Mammary epithelial cell (primary cell): ENCODE measurements around the genes NCMAP, SRRM1 and MACO1.

DNA sequence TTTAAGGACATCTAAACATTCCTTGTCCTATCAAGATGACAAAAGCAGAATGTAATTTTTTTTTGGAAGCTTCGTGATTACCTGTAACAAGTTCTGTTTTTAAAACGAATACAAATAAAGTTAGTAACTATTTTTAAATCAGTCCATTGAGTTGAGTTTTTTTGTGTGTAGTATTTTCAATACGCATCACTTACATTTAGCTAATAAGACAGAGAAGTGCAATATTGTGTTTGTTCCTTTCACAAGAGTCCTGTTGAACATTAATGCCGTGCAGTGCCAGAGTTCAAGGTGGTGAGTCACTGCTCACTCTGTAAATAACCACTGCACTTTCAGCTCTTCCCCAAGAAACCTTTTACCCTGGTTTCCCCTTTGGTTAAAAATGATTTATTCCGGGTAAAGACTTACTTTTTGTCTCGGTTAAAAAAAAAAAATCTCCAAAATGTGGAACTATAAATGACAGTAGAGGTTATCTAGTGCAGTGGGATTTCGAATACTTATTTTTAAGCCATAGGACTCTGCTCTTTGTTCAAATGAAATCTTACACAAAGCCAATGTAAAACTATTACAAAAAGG, 14.9 kb upstream of the NCMAP start:
- CAGE, long polyA plus RNA: no peak
- RRBS: no CpG with 5 or more reads among the region's 7 CpGs

DNA sequence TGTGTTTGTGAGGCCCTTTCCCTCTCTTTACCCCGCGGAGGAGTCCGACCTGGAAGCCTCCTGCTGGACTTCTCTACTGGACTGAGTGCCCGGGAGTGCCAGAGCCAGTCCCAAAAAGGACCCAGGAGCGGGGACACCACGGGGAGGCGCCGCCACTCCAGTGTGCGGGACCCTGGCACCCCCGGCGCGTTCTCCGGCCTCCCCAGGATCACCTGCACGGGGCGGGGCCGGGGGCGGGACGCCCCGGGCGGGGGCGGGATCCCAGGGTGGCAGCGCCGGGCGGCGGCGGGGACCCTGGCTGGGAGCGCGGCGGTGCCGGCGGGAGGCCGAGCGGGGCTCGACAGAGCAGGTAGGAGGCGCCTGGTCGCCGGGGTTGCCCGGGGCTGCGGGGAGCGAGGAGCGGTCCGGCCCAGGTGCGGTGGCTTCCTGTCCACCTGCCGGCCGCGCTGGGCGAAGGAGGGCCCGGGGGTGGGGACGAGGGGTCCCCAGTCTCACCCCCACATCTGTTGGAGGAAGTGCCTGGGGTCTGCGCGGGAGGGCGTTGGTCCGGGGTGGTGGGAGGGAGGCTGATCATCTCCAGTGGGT, at the start of gene NCMAP:
TSS of gene NCMAP (plus strand) at position 267 of the 585 bp plus-strand sequence.
- CAGE, long polyA plus RNA: no peak
- RRBS: 5% methylated on average over 25 of the region's 53 CpGs

GRCh38 chr1:24643063-24643446, at the start of gene SRRM1:
SRRM1 (plus strand) TSS chr1:24643302.
- CAGE, long polyA plus RNA: no peak
- RRBS: under 1% methylated on average over 18 of the region's 52 CpGs

DNA sequence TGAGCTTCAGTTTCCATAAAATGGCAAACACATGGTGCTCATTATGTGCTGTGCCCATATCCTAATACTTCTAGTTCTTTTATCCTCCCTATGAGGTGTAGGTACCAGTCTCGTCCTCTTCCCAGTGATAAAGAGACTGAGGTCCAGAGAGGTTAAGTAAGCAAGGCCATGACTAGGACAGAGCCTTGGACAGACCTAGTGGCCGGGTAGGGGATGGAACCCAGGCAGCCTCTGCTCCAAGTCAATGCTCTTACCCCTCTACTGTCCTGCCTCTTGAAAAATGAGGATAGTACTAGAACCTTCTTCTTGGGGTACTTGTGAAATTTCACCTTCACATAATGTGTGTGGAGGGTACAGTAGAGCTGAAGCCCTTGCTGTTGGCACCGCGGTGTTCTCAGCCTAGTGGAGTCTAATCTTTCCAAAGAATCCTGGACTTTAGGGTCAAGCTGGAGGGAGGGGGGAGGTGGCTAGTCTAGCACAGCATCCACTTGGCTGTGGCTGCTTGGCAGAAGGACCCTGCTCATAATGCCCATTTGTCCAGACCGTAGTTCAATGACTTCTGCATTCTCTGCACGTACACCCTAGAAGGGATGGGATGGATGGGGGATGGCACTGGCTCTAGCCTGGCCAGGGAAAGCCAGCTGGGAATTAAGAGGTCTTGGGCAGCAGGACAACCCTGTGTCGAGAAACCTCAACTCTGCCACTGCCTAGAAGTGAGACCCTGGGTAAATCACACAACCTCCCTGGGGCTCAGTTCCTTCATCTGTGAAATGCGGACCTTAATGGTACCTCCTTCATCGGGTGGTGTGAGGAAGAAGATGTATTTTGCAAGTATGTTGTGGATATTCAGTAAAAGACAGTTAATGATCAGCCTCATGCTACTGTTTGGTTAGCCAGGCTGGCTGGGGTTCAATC, 27.4 kb upstream of the CLIC4 start:
- CAGE, long polyA plus RNA: no peak
- RRBS: no CpG with 5 or more reads among the region's 9 CpGs

- CAGE, long polyA plus RNA: no peak
- RRBS: no CpG with 5 or more reads among the region's 12 CpGs
Observed at GRCh38 chr1:24748523-24749101, 3.4 kb downstream of the CLIC4 start.

- CAGE, long polyA plus RNA: no peak
- RRBS: no CpG with 5 or more reads among the region's 1 CpG
Observed at GRCh38 chr1:24770152-24770587, 24.9 kb downstream of the CLIC4 start.

- CAGE, long polyA plus RNA: no peak
- RRBS: no CpG with 5 or more reads among the region's 16 CpGs
Observed at GRCh38 chr1:25198650-25199142, 33.6 kb downstream of the SYF2 start.

DNA sequence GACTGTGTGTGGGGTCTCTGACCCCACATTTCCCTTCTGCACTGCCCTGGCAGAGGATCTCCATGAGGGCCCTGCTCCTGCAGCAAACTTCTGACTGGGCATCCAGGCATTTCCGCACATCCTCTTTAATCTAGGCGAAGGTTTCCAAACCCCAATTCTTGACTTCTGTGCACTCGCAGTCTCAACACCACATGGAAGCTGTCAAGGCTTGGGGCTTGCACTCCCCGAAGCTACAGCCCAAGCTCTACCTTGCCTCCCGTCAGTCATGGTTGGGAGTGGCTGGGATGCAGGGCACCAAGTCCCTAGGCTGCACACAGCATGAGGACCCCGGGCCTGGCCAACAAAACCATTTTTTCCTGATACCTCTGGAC, 8.1 kb upstream of the RHD start:
- CAGE, long polyA plus RNA: no peak
- RRBS: no CpG with 5 or more reads among the region's 6 CpGs

DNA sequence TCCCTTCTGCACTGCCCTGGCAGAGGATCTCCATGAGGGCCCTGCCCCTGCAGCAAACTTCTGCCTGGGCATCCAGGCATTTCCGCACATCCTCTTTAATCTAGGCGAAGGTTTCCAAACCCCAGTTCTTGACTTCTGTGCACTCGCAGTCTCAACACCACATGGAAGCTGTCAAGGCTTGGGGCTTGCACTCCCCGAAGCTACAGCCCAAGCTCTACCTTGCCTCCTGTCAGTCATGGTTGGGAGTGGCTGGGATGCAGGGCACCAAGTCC, 3.6 kb upstream of the TMEM50A start:
- CAGE, long polyA plus RNA: no peak
- RRBS: no CpG with 5 or more reads among the region's 4 CpGs

GRCh38 chr1:25361870-25362498, 23.9 kb downstream of the TMEM50A start:
- CAGE, long polyA plus RNA: no peak
- RRBS: no CpG with 5 or more reads among the region's 4 CpGs

GRCh38 chr1:25430022-25430227, 772 bp upstream of the MACO1 start:
- CAGE, long polyA plus RNA: no peak
- RRBS: 1% methylated on average over 17 of the region's 33 CpGs

GRCh38 chr1:25430793-25431651, at the start of gene MACO1:
MACO1 (plus strand) TSS chr1:25430897.
- CAGE, long polyA plus RNA: no peak
- RRBS: 2% methylated on average over 47 of the region's 104 CpGs

DNA sequence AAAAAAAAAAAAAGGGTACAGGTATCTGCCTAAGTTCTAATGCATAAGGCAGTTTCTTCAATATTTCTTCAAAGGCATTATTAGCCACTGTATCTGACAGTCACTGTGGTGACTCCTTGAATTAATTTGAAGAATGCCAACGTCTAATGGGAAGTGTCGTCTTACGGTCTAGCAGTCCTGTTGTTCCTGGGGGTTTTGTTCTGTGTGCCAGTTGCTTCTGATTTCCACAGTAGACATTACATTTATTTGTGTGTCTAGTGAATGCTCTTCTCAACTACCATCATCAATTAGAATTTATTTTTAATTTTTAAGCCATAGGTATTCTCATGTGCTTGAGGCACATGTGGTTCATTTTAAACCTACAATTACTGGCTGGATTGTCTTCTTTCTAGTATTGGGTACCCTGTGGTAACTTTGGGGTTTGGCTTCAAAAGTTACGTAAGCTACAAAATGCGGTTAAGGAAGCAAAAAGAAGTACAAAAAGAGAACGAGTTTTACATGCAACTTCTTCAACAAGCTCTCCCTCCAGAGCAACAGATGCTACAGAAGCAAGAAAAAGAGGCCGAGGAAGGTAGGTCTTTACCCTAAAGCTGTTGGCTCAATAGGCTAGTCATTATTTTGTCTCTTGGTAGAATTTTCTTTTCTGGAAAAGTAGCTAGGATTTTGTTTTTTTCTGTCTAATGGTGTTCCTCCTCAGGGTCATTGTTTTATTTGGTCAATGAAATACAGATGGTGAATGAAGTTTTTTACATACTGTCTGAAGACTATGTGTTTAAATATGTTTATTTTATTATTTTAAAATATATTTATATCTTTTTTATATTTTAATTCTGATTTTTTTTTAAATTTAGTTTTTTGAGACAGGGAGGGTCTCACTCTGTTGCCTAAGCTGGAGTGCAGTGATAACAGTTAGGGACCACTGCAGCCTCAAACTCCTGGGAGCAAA, 25.8 kb downstream of the MACO1 start:
- CAGE, long polyA plus RNA: no peak
- RRBS: no CpG with 5 or more reads among the region's 7 CpGs

GRCh38 chr1:25476204-25476610, 45.5 kb downstream of the MACO1 start:
- CAGE, long polyA plus RNA: no peak

DNA sequence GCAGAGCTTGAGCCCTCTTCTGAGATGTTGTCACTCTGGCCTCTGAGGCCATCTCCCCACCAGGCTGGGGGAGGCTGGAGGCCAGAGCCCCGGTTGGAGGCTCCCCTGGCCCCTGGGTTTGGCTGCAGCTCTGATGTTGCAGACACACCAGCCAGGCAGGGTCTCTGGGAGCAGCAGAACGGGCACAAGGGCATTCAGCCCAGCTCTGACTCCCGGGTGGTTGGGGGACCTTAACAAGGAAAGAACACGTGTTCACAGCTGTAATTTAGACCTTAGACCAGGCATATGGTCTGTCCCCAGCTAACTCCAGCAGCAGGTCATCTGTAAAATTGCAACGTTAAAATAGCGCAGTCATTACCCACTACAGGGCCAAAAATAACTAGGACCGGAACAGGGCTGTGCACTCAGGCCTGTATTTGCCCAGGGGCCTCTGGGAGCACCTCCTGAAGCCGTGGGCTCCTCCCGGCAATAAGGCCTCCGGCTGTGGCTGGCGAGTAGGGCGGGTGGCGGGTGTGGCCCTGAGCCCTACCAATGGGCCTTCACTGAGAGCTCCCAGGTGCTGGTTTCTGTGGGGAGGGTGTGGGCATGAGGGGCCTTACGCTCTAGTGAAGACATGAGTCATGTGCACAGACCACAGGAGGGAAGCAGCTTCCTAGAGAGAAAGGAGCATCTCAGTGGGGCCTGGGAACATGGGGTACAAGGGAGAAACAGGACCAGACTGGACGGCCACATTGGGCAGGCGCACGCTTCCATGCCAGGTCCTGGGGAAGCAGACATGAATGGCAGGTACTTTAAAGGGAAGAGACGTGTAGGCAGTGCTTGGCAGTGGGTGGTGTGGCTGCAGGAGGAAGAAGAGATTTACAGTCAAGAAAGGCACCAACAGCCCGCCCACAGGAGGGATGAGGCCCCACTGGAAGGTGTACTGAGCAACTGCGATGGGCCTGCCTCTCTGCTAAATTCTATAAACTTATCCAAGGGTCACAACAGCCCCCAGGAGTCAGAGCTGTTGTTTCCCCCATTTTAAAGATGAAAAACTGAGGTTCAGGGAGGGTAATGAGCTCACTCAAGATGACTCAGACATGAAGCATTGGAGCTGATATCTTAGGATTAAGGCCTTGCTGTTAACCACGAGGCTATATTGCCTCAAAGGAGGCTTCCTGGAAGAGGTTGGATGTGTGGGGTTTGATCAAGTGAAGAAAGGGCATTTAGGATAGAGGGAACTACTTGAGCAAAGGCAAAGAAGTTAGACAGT, 6.3 kb downstream of the LDLRAP1 start:
- CAGE, long polyA plus RNA: no peak
- RRBS: 19% methylated on average over 3 of the region's 21 CpGs

DNA sequence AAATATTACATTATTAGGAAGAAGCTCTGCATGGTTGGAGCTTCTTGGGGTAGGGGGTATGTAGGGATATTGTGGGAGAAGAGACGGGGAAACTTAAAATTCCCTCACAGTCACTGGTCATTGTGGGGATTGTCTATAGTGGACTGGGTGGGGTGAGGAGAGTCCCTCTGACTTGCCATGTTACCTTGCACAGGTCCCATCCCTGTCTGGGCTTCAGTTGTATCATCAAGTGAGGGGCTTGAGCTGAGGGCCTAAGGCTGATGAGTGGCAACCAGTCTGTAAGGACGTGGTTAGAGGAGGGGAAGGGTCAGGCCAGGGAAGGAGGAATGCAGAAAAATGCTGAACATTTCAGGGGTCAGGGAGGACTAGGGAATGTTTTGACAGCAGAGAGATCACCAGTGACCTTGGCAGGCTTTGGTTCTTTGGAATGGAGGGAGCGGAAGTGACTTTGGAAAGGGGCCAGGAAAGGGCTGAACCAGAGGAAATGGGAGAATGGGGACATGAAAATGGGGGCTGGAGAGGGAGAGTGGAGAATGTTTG, 7.2 kb downstream of the LDLRAP1 start:
- CAGE, long polyA plus RNA: no peak
- RRBS: no CpG with 5 or more reads among the region's 3 CpGs

GRCh38 chr1:25619010-25619540, 2.5 kb downstream of the MAN1C1 start:
- CAGE, long polyA plus RNA: no peak
- RRBS: no CpG with 5 or more reads among the region's 9 CpGs

DNA sequence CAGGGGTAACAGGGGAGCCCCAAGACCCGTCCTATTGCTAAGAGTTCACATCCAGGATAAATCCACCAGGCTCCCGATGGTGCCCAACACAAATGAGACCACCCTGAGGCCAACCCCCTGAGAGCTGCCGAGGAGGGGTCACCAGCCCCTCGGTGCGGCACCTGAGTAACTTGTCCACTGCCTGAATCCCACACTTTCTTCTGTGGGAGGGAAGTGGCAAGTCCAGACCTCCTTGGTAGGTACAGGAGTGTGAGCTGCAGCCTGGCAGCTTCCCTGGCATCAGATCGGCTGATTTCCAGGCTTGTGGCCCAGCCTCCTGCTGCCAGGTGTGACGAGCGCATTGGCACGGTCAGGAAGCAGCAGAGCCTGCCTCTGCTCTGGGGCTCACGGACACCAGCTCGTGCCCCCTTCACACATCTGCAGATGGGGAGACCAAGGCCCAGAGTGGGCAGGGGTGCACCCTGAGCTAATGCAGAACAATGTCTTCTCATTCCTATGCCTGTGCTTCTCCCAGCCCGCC, 33.3 kb upstream of the SELENON start:
- CAGE, long polyA plus RNA: no peak
- RRBS: no CpG with 5 or more reads among the region's 12 CpGs

GRCh38 chr1:25816090-25816762, 3.5 kb upstream of the MTFR1L start:
- CAGE, long polyA plus RNA: no peak
- RRBS: no CpG with 5 or more reads among the region's 16 CpGs

GRCh38 chr1:26005413-26005761, 7.5 kb upstream of the PAFAH2 start:
- CAGE, long polyA plus RNA: no peak
- RRBS: no CpG with 5 or more reads among the region's 2 CpGs